Stomach (tissue), 7 donors: Measurements from ENCODE around the gene MATR3.

DNA sequence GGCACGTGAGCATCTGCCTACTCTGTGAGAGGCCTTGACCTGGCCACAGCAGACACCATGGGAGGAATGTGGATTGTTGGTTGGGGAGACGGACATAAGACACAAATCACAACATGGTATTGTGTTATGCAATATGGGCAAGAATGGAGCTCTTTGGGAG lies 4.8 kb downstream of the EGR1 start:
- PRO-cap, result unidirectional peak, plus-strand start at position 75 of the sequence
- RAMPAGE, long total RNA, 5 experiments, result no peak in any of the 5 experiments
- RRBS, result no CpG with 5 or more reads among the region's 2 CpGs

DNA sequence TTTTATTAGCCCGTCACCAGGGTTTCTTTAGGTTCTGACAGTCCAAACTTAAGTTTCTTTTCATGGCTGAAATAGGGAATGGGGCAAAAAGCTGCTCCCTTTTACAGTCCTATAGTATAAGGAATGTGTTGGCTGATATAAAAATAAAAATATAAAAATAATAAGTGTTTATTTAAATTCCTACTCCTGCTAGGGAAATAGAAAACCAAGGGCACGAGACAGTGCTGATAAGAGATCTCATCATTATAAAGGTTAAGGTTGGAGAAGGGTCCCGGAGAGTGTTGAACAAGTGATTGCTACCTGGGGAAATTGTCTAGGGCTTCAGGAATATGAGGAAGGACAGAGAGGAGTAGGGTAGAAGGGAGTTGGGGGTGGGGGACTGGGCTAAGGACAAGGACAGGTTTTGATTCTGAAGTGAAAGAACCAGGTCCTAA lies 6.7 kb downstream of the EGR1 start:
- PRO-cap, result unidirectional peak, plus-strand start at position 26 of the sequence
- RAMPAGE, long total RNA, 5 experiments, result no peak in any of the 5 experiments
- RRBS, result no CpG with 5 or more reads among the region's 3 CpGs

DNA sequence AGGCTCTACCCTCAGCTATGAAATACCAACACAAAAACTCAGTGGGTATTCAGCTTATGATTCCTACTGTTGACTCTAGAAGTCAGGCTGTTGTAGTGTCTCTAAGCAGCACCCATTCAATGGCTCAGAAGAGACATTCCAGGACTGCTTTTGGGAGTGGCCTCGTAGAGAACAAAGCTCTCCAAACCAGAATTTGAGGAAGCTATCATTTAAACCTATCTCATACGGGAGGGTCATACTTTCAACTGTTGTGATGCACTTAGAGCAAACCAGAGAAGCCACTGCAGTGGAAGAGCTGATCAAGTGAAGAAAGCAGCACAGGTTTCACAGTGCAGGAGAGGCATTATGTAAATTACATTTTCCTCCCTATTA lies 34.0 kb downstream of the ETF1 start:
- PRO-cap, result no peak
- RAMPAGE, long total RNA, 5 experiments, result no peak in any of the 5 experiments
- RRBS, result no CpG with 5 or more reads among the region's 2 CpGs

GRCh38 chr5:138534106-138534667 lies 8.8 kb downstream of the ETF1 start:
- PRO-cap, result no peak
- RAMPAGE, long total RNA, 5 experiments, result no peak in any of the 5 experiments
- RRBS, result no CpG with 5 or more reads among the region's 3 CpGs

DNA sequence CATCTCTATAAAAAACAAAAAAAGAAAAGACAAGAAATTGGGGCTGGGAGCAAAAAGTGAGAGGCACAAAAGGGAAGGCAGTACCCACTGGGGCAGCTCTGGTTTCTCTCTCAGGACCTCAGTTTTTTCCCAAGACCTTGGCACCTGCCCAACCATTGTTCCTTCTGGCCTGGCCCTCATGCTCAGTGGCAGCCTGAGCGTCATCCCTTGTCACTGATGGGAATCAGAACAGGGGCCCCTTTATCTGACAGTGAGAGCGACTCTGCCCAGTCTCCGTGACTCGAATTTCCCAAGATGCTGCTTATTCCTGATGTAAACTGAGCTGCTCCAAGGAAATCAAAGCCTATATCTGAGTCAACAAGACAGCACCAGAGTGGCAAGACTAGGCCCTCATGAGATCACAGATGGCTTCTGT lies 80.6 kb upstream of the HSPA9 start:
- PRO-cap, result no peak
- RAMPAGE, long total RNA, 5 experiments, result no peak in any of the 5 experiments
- RRBS, result no CpG with 5 or more reads among the region's 4 CpGs

DNA sequence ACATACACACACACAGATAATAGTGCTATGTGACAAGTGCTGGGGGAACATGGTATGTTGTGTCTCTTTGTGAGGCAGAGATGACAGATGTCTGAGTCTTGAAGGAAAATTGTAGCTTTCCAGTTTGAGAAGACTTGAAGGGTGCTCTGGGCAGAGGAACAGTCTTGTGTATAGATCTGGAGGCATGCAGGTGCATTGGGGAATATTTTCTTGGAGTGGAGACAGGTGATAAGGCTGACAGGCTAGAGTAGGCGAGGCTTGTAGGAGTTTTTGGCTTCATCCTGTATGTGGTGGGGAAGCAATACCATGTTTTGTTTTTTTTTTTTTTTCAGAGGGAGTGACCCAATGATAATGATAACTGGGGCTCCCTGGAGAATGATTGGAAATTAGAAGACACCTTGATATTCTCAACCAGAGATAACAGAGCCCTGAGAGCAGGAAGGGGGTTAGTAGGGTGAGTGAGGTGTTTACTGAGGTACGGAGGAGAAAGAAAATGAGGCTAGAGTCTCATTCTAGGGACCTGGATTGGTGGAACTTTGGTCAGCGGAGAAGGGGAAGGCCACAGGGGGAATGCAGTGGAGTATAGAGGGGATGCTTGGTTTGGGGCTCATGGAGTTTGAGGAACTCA lies 13.0 kb downstream of the CTNNA1 start:
- PRO-cap, result no peak
- RAMPAGE, long total RNA, 5 experiments, result start-site peak on the plus strand in 2 of 5 experiments, centred at positions 304 to 368 of the sequence, 8 to 12 reads per replicate
- RRBS, result no CpG with 5 or more reads among the region's 3 CpGs

DNA sequence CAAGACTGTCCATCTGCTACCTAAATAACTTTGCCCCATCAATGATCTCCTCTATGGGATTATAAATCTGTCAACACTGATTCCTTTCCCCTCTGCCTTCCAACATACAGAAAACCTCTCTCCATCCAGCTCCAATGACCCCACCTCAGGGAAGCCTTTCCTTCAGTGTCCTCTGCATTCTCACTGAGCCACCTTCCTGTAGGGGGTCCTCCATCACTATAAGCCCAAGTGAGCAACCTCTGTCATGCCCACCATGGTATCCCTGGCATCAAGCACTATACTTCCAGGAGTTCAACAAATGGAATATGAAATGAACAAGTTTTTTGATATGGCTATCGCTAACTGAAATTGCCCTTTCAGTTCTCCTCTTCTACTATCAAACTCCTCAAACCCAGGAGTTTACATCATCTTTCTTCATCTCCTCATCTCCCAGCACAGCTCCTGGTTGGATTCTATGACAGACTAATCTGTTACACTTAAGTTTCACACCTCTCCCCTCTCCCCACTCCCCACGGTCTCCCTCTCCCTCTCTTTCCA lies 86.8 kb downstream of the SIL1 start:
- PRO-cap, result no peak
- RAMPAGE, long total RNA, 5 experiments, result start-site peak on the minus strand in 1 of 5 experiments, centred at position 232 of the sequence, 6 reads per replicate
- RRBS, result no CpG with 5 or more reads among the region's 2 CpGs

DNA sequence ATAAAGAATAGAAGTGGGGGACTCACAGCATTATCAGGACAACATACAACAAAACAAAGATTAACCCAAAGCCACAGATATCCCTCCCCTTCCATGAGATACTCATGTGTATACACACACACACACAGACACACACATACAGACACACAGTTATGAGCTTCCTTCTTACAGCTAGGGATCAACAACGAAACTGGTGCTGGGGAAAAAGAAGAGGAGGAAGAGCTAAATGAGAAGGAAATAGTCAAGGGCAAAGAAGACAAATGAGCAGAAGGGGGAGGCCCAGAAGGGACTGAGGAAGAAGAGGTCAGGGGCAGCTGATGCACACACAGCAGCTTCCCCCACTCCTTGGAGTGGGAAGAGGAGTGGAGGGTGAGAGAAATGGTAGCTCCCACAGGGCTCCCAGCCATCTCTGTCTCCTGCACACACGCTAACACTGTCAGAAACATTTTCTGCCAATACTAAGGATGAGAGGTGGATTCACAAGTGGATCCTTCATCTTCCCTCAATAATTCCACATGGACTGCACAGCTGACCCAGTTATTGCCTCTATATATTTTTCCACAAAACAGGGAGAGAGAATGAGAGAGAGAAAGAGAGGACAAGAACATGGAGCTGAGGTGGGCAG lies 66.1 kb downstream of the SIL1 start:
- PRO-cap, result no peak
- RAMPAGE, long total RNA, 5 experiments, result no peak in any of the 5 experiments
- RRBS, result no CpG with 5 or more reads among the region's 2 CpGs

DNA sequence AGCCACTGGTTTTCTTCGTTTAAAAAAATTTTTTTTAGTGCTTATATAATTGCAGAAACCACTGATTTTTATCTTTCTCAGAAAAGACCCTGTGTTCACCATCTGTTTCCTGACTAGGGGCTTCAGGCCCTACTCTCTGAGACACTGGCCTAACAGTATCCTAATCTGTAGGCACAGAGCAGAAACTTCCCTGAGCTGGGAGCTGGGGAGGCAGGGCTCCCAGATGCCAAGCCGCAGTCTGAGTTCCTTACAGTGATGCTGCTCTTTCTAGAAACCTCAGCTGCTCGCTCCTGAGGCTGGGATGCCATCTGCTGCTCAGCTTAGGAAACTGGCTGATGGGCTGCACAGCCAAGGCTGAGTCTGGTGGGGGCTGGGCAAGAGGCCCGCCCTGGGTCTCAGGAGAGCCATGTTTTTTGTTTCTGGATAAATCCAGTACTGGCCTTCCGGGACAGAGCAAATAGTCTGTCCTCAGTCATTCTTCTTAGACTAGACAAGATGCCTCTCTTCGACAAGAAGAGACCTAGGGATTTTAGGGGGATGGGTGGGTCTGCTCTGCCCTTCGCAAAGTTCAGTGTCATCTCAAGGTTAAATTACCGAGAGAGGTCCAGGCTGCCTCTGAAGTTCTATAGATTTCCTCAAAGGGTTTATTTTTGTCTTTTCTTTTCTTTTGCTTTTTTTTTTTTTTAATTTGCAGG lies 30.9 kb upstream of the MATR3 start:
- PRO-cap, result no peak
- RAMPAGE, long total RNA, 5 experiments, result no peak in any of the 5 experiments
- RRBS, result no CpG with 5 or more reads among the region's 8 CpGs

- PRO-cap, result bidirectional peak, plus-strand start at chr5:139273807, minus-strand start at chr5:139273684; bidirectional peak, plus-strand start at chr5:139274114, minus-strand start at chr5:139273955
- RAMPAGE, long total RNA, 5 experiments, result start-site peak on the plus strand in 3 of 5 experiments, at chr5:139274089-139274130 at its widest, 49 to 148 reads per replicate
- RRBS, result under 1% methylated on average over 13 of the region's 54 CpGs
Measured at GRCh38 chr5:139273318-139274405, 19.9 kb upstream of the MATR3 start.

- PRO-cap, result bidirectional peak, plus-strand start at chr5:139293676, minus-strand start at chr5:139293530; bidirectional peak, plus-strand start at chr5:139293945, minus-strand start at chr5:139293934; bidirectional peak, plus-strand start at chr5:139294228, minus-strand start at chr5:139294133
- RAMPAGE, long total RNA, 5 experiments, result start-site peak on the plus strand in 5 of 5 experiments, at chr5:139293666-139294009 at its widest, 21 to 2,183 reads per replicate
- RRBS, result 2% methylated on average over 11 of the region's 95 CpGs
Measured at GRCh38 chr5:139293309-139294347, at the start of gene MATR3. TSS of gene MATR3 (plus strand) at chr5:139293740.

- PRO-cap, result no peak
- RAMPAGE, long total RNA, 5 experiments, result no peak in any of the 5 experiments
- RRBS, result no CpG with 5 or more reads among the region's 16 CpGs
Measured at GRCh38 chr5:139295527-139296211, 2.1 kb downstream of the MATR3 start.

DNA sequence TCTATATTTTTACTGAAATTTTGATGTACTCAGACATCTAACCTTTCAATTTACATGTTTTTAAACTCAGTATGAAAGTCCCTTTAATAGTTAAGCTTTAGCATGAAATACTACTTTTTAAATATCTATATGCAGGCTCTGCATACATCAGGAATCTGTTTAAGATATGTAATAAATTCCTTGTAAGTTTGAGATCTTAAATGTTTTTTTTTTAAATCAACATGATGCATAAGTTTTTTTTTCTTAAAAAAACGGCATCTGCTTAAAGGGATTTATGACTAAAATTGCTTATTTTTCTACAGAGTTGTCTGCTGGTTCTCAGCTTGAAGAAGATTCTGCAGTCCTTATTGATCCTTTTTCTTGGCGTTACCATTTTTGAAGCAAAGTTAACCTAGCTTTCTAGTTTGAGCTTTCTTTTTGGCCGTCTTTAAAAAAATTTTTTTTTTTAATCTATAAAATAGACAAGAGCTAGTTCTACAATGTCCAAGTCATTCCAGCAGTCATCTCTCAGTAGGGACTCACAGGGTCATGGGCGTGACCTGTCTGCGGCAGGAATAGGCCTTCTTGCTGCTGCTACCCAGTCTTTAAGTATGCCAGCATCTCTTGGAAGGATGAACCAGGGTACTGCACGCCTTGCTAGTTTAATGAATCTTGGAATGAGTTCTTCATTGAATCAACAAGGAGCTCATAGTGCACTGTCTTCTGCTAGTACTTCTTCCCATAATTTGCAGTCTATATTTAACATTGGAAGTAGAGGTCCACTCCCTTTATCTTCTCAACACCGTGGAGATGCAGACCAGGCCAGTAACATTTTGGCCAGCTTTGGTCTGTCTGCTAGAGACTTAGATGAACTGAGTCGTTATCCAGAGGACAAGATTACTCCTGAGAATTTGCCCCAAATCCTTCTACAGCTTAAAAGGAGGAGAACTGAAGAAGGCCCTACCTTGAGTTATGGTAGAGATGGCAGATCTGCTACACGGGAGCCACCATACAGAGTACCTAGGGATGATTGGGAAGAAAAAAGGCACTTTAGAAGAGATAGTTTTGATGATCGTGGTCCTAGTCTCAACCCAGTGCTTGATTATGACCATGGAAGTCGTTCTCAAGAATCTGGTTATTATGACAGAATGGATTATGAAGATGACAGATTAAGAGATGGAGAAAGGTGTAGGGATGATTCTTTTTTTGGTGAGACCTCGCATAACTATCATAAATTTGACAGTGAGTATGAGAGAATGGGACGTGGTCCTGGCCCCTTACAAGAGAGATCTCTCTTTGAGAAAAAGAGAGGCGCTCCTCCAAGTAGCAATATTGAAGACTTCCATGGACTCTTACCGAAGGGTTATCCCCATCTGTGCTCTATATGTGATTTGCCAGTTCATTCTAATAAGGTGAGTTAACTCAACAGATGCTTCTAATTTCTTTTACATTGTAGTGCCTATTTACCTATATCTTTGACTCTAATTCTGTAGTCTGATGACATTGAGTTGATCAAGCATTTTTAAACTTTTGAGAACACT lies 14.0 kb downstream of the MATR3 start:
- PRO-cap, result no peak
- RAMPAGE, long total RNA, 5 experiments, result start-site peak on the plus strand in 2 of 5 experiments, centred at positions 804 to 815 of the sequence, 19 to 27 reads per replicate
- RRBS, result no CpG with 5 or more reads among the region's 15 CpGs

DNA sequence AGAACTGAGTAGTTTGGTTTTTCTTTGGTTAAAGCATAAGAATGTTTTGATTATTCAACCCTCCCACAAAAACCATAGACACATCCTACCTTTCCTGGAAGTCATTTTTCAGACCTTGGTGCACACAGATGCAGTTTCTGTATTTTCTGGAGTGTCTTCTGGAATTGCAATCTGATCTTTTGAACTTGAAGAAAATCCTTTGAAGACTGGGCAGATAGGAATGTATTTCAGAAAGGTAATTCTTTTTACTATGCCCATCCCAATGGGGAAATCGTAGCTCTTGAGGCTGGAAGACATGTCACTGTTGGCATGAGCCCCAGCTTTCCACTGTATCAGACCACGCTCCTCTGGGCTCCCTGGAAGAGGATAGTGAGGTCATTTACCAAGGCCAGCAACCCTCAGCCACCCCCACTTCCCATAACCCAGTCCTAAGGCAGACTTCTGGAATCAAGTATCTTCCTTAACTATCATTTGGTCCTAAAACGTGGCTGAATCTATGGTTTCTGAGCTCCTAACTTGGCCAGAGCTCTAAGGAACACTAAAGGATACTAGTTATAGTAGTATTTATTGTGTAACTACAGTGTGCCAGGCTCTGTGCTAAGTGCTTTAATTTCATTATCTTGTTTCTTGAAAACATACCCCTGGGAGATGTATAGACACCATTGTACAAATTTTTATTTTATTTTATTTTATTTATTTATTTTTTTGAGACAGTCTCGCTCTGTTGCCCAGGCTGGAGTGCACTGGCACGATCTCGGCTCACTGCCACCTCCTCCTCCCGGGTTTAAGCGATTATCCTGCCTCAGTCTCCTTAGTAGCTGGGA lies 11.0 kb downstream of the SLC23A1 start:
- PRO-cap, result no peak
- RAMPAGE, long total RNA, 5 experiments, result no peak in any of the 5 experiments
- RRBS, result no CpG with 5 or more reads among the region's 8 CpGs

DNA sequence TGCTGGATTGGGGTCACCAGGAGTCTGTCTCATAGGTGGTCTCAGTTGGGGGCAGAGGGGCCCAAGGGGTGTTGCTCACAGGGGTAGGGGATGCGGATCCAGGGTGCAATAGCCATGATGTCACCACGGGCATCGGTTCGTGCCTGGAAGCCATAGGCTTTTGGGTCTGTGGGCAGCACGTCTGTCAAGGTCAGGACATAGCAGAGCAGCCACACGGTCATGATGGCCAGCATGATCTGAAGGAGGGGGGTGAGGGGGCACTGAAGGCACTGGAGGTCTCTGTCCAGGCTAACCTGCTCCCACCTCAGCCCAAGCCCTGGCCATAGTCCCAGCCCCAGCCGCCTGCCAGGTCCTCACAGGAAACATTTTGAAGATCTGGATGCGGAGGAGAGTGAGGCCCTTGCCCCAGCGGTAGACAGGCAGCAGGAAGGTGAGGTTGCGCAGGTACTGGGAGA lies 3.5 kb downstream of the SLC23A1 start:
- PRO-cap, result no peak
- RAMPAGE, long total RNA, 5 experiments, result no peak in any of the 5 experiments
- RRBS, result no CpG with 5 or more reads among the region's 10 CpGs

- PRO-cap, result no peak
- RAMPAGE, long total RNA, 5 experiments, result no peak in any of the 5 experiments
- RRBS, result no CpG with 5 or more reads among the region's 8 CpGs
Measured at GRCh38 chr5:139395827-139396527, 1.1 kb upstream of the PROB1 start.

- PRO-cap, result no peak
- RAMPAGE, long total RNA, 5 experiments, result no peak in any of the 5 experiments
- RRBS, result no CpG with 5 or more reads among the region's 8 CpGs
Measured at GRCh38 chr5:139459305-139459830, 3.2 kb downstream of the ECSCR start.

GRCh38 chr5:139637260-139638104 lies 10.7 kb upstream of the CXXC5 start:
- PRO-cap, result bidirectional peak, plus-strand start at chr5:139637903, minus-strand start at chr5:139637530
- RAMPAGE, long total RNA, 5 experiments, result no peak in any of the 5 experiments
- RRBS, result 2% methylated on average over 31 of the region's 71 CpGs

GRCh38 chr5:139670434-139671014 lies 22.4 kb downstream of the CXXC5 start:
- PRO-cap, result no peak
- RAMPAGE, long total RNA, 5 experiments, result no peak in any of the 5 experiments
- RRBS, result no CpG with 5 or more reads among the region's 14 CpGs

- PRO-cap, result no peak
- RAMPAGE, long total RNA, 5 experiments, result no peak in any of the 5 experiments
- RRBS, result 30% methylated on average over 6 of the region's 23 CpGs
Measured at GRCh38 chr5:139684456-139685586, 36.7 kb downstream of the CXXC5 start.